Measurements from ENCODE around the gene DSC3.

DNA sequence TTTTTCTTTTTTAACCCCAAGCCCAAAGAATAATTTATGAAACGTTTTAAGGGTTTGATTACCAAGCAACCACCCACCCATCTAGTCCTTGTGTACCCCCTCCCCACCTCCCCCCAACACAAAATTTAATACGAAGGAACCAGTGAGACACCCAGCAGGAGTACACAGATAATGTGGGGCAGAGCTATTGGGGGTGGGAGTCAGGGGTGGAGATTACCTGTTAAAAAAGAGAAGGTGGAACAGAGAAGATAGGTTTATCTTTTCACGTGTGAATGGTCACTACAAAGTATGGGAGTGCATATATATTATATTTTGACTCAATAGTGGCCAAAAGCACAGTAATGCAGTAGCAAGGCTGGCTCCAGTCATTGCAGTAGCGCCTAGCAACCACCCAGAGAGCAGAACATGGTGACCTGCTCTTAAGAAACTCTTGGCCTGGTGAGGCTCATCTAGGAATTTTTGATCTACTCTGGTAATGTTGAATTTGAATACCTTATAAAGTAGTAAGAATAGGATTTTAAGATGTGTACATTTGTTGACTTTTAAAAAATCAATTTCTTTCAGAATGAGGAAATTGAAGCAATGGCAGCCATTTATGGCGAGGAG lies 988 bp downstream of the IMPACT start:
- PRO-cap, 4 experiments, result no peak in any of the 4 experiments
- RAMPAGE, long total RNA, 2 experiments, result no peak in any of the 2 experiments
- RRBS, result no CpG with 5 or more reads among the region's 5 CpGs

GRCh38 chr18:24560454-24560956 lies 100.1 kb downstream of the HRH4 start:
- PRO-cap, 4 experiments, result no peak in any of the 4 experiments
- RAMPAGE, long total RNA, 2 experiments, result no peak in any of the 2 experiments
- RRBS, result no CpG with 5 or more reads among the region's 7 CpGs

DNA sequence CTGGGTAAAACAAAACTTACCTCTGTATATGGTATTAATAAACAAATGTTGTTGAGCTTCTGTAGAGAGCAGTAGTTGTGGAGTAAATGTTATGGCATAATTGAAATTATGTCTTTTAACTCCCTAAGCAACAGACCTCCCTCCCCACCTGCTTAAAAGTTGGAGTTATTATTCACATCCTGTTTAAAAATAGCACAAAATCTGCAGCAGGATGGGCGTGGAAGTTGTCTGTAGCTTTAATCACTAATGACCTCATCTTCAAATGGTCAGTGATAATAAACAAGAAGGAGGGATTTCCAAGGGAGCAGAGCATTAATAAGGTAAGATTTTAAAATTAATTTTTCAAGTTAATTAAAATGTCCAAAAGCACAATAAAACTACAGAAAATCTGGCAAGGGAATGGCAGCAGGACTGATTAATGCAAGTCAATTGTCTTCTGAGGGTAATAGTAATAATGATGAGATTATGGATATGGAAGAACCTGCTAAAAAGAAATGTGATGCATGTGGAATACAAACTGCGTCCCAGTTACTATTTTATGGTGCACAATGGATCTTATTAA lies 167.6 kb downstream of the HRH4 start:
- PRO-cap, 4 experiments, result no peak in any of the 4 experiments
- RAMPAGE, long total RNA, 2 experiments, result no peak in any of the 2 experiments
- RRBS, result no CpG with 5 or more reads among the region's 2 CpGs

- PRO-cap, 4 experiments, result no peak in any of the 4 experiments
- RAMPAGE, long total RNA, 2 experiments, result no peak in any of the 2 experiments
- RRBS, result no CpG with 5 or more reads among the region's 6 CpGs
These were observed 172.2 kb downstream of the HRH4 start for GRCh38 chr18:24632701-24633043.

DNA sequence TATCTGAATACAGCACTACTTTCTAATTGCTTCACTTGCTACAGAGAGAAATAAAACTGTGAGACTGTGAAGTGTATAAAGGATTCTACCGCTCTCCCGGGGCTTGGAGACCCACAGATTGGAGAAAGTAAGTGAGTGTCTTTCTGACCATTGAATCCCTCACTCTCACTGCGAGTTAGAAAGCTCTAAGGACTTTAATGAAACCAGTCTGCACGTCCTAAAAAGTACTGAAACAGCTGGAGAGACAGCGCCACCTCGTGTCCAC lies 266.1 kb downstream of the HRH4 start:
- PRO-cap, 4 experiments, result no peak in any of the 4 experiments
- RAMPAGE, long total RNA, 2 experiments, result no peak in any of the 2 experiments
- RRBS, result no CpG with 5 or more reads among the region's 6 CpGs

DNA sequence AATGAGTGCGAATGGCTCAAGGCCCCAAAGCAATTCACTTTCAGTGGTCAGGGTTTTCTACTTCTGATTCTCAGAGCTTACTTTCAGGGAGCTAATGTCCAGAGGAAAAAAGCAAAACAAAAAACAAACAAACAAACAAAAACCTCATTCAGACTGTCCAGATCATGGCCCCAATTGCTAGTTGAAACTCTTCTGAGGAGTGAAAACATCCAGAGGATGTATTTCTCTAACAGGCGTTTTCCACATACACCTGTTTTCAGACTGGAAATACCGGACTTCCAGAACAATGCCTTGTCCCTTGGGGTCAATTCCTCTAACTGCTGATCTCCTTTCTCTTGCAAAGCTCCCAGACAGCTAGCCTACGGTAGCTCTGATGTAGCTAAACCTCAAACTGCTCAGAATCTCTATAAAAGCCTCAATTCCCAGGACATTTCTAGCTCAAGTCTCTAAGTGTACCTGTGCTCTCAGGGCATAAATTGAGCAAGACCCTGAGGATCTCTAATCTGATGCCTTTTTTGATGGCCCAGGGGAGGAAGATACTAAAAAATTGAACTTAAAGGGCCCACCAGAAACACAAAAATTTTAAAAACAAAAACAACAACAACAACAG lies 323.5 kb upstream of the ZNF521 start:
- PRO-cap, 4 experiments, result no peak in any of the 4 experiments
- RAMPAGE, long total RNA, 2 experiments, result no peak in any of the 2 experiments
- RRBS, result no CpG with 5 or more reads among the region's 4 CpGs

DNA sequence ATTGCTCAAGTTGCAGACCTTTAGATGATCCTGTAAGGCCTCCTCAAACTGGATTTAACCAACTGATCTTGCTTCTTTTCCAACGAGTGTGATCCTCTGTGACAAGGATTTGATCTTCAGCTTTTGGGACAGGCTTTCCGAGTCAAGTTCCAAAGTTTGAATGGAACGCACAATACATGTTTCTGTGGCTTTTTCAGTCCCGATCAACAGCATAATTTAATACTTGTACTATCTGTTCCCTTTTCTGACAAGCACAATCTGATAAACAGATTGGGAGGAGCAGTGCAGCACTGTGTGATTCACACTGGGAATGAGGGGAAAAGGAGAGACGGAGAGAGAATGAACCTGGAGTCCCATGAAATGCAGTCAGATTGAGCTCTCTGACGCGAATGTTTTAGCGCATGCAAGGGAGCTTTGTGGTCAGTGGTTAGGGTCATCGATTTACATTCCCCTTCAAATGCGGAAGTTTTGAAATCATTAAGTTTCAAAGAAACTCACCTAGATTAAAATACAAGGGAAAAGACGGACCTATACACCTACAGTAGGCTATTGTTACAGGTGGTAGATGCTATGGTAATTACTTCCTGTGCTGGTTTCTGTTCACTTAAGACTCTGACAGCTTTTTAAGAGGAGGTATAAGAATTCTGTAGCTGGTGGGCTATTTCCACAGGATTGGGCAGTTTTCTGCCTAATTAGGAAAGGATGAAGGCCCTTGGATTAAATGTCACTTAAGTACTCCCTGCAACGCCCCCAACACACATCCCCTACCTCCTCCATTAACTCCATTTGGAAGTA lies 99.6 kb downstream of the KCTD1 start:
- PRO-cap, 4 experiments, result no peak in any of the 4 experiments
- RAMPAGE, long total RNA, 2 experiments, result no peak in any of the 2 experiments
- RRBS, result no CpG with 5 or more reads among the region's 12 CpGs

- PRO-cap, 4 experiments, result no peak in any of the 4 experiments
- RAMPAGE, long total RNA, 2 experiments, result no peak in any of the 2 experiments
- RRBS, result no CpG with 5 or more reads among the region's 18 CpGs
These were observed 88.8 kb downstream of the KCTD1 start for GRCh38 chr18:26459426-26460063.

- PRO-cap, 4 experiments, result no peak in any of the 4 experiments
- RAMPAGE, long total RNA, 2 experiments, result no peak in any of the 2 experiments
- RRBS, result no CpG with 5 or more reads among the region's 13 CpGs
These were observed 67.3 kb downstream of the KCTD1 start for GRCh38 chr18:26480631-26481832.

GRCh38 chr18:26655262-26655644 lies 106.9 kb upstream of the KCTD1 start:
- PRO-cap, 4 experiments, result no peak in any of the 4 experiments
- RAMPAGE, long total RNA, 2 experiments, result no peak in any of the 2 experiments
- RRBS, result no CpG with 5 or more reads among the region's 7 CpGs

DNA sequence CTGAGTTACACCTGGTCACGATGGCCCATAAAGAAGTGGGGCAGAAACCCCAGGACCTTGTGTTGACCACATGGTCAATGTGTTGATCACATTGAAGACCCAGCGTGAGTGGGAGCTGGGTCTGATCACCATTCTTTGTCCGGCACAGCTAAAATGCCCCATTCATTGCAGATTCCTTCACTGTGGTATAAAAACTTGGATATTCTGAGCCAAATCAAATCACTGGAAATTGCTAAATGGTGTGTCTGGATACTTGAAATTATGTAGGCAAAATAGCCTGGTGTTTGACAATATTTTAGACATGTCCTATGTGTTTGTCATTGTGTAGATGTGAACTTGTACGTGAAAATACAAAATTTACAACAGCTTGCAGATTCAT lies 117.0 kb upstream of the KCTD1 start:
- PRO-cap, 4 experiments, result no peak in any of the 4 experiments
- RAMPAGE, long total RNA, 2 experiments, result no peak in any of the 2 experiments
- RRBS, result no CpG with 5 or more reads among the region's 4 CpGs

GRCh38 chr18:26703213-26704060 lies 155.1 kb upstream of the KCTD1 start:
- PRO-cap, 4 experiments, result no peak in any of the 4 experiments
- RAMPAGE, long total RNA, 2 experiments, result no peak in any of the 2 experiments
- RRBS, result no CpG with 5 or more reads among the region's 7 CpGs

DNA sequence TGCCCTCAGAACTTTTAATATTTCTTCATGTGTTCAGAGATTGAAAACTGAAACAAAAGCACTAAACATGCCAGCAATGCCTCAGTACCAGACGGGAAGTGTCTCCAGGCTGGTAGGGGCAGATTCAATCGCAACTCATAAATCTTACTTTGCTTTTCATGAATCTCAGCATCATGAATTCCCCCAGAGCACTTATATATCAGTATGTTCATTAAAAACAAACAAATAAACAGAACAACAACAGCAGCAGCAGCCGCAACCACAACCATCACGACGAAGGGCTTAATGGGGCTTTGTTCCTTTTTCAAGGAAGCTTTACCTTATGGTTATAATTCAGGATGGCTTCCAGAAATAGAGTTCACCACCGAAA lies 3.0 kb upstream of the AQP4 start:
- PRO-cap, 4 experiments, result no peak in any of the 4 experiments
- RAMPAGE, long total RNA, 2 experiments, result no peak in any of the 2 experiments
- RRBS, result no CpG with 5 or more reads among the region's 6 CpGs

- PRO-cap, 4 experiments, result no peak in any of the 4 experiments
- RAMPAGE, long total RNA, 2 experiments, result no peak in any of the 2 experiments
- RRBS, result no CpG with 5 or more reads among the region's 4 CpGs
These were observed 113.1 kb upstream of the AQP4 start for GRCh38 chr18:26978571-26979003.

GRCh38 chr18:27120943-27121390 lies 64.1 kb downstream of the CHST9 start:
- PRO-cap, 4 experiments, result peak in 3 of 4 experiments; most common plus-strand start chr18:27121113 (in 3)
- RAMPAGE, long total RNA, 2 experiments, result no peak in any of the 2 experiments
- RRBS, result no CpG with 5 or more reads among the region's 2 CpGs

- PRO-cap, 4 experiments, result no peak in any of the 4 experiments
- RAMPAGE, long total RNA, 2 experiments, result no peak in any of the 2 experiments
- RRBS, result no CpG with 5 or more reads among the region's 6 CpGs
These were observed 192.0 kb downstream of the CDH2 start for GRCh38 chr18:27984940-27985338.

- PRO-cap, 4 experiments, result no peak in any of the 4 experiments
- RAMPAGE, long total RNA, 2 experiments, result no peak in any of the 2 experiments
- RRBS, result no CpG with 5 or more reads among the region's 1 CpG
These were observed 90.1 kb downstream of the CDH2 start for GRCh38 chr18:28086866-28087105.

DNA sequence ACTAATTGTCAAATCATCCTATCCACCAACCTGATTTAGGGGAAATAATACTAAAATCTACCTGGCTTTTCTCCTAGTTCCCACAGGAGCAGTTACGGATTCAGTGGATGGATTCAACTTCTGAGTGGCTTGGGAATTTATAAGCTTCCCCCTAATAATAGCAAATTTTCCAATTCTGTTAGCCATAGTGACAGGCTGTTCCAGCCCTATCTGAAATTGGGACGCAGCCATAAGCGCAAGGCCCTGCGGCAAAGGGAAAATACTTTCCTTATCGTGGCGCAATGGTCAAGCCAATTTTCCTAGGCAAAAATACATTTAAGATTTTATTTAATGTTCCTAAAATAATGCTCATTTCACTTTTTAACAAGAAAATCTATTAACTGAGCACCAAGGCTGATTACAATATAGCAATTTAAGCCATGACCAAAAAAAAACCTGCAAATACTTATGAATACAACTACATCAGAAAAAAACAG lies 49.7 kb downstream of the CDH2 start:
- PRO-cap, 4 experiments, result no peak in any of the 4 experiments
- RAMPAGE, long total RNA, 2 experiments, result no peak in any of the 2 experiments
- RRBS, result no CpG with 5 or more reads among the region's 6 CpGs

- PRO-cap, 4 experiments, result no peak in any of the 4 experiments
- RAMPAGE, long total RNA, 2 experiments, result no peak in any of the 2 experiments
- RRBS, result 0% methylated on average over 4 of the region's 50 CpGs
These were observed 1.0 kb downstream of the DSC3 start for GRCh38 chr18:31041352-31042034.

DNA sequence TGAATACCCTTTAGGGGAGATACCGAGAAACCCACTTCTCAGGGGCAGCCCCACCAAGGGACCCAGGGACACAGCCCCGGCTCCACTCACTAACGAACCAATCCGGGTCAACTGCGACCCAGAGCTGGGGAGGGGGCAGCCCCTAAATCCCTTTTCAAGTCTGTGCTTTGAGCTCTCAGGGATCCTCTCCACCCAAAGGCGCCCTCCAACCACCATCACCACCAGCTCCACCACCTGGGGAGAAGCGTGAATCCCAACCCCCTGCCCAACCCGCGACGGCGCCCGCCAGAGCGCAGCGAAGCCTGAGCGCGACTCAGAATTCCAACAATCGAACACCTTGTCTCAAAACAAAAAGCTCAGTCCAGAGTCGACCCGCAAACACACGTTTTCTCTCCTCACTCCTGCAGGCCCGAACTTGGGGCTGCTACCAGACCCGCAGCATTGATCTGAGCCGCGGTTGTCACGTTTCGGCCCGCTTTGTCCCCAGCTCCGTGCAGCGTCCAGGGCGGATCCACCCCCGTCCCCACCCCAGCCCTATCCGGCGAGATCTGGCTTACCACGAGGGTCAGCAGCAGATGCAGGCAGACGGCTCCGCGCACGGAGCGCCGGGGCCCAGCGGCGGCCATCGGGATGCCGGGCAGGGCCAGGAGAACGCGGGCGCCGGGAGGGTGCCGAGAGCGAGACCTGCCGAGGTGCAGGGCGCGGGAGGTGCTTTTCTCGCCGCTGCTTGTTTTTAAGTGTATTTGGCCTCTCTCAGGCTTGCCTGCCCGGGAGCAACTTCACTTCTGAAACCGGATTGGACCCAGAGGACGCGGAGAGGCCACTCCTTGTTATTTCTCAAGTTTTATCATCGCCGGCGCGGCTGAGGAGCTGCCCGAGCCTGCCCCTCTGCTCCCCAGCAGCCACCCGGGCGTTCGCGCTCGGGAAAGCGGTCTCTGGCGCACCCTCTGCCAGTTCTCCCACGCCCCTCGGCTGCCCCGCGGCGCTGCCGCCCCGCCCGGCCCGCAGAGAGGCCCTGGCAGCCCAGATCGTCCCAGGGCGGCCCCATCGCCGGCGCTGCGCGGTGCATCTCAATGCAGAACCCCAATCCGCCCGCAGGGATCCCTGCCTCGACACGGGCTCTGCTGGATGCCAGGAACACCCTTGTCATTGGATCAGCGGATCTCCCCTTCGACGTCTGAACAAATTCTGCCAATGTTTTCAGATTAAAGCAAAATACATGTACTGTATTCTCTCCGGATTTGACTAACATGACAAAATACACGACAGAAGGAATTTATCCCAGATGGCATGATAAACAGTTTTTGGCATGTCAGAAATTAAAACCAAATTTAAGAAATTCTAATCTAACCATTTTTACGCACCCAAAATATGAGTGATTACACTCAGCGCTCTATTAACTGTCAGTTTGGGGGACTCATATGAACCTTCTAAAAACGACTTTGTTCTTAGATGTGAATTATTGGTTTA lies at the start of gene DSC3:
TSS of gene DSC3 (minus strand) at position 708 of the 1,470 bp plus-strand sequence.
- PRO-cap, 4 experiments, result peak in 2 of 4 experiments; most common plus-strand start position 571 of the sequence (in 2)
- RAMPAGE, long total RNA, 2 experiments, result no peak in any of the 2 experiments
- RRBS, result 6% methylated on average over 38 of the region's 99 CpGs